Paraaortic lymph node (tissue), 1 donor: ENCODE measurements around a stretch of chr1.

DNA sequence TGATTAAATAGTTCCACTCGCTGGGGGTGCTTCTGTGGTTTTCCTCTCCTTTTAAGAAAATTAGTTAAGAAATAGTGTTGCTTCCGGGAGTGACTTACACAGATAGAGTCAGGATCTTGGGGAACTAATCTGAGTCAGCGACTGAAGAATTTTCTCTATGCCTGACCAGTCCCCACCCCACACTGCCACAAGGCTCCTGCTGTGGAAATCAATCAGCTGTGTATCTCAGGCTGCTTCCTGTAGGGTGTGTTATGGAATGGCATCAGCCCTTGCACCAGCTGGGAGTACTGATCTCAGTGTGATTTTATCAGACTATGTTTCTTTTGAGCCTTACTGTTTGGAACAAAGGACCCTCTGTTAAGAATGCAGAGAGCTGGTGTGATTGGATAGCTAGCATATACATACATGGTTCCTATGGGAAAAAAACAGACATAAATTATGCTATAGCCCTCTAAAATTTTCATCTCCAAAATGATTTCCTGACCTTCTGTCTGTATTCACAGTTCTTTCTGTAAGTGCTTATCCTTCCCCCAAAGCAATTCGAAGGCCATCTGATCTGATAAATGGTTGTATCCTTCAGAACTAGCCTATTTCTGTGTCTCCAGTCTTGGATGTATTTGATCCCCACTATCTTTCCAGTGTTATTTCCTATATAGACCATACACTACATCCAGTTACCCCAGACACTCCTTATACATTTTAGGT, 92.7 kb upstream of the BMP8A start:
- PRO-cap = no peak

- PRO-cap = no peak
Observed at GRCh38 chr1:39432226-39432855, 59.1 kb upstream of the BMP8A start.

- PRO-cap = no peak
Observed at GRCh38 chr1:39440780-39441497, 50.5 kb upstream of the BMP8A start.

DNA sequence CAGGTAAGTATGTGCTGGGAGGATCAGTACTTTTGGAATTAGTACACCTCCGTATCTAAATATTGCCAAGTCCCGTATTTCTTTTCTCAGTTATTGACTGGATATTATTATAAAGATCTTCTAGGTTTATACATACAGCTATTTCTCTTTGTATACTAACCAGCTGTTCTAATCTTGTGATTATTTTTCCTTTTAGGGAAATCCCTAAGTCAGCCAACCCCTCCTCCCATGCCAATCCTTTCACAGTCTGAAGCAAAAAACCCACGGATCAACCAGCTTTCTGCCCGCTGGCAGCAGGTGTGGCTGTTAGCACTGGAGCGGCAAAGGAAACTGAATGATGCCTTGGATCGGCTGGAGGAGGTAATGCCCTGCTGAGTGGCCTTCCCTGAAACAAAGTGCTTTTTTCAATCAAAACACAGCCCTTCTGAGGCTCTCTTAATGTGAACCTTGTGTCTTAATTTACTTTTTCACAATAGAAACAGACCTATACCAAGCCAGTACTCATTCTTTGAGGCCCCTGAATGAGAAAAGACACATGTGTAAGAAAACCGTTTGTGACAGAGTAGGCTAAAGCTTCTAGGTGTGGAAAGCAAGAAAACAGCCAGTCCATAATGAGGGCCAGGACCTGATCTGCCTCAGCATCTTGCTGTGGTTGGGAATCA, 32.4 kb upstream of the BMP8A start:
- PRO-cap = no peak

DNA sequence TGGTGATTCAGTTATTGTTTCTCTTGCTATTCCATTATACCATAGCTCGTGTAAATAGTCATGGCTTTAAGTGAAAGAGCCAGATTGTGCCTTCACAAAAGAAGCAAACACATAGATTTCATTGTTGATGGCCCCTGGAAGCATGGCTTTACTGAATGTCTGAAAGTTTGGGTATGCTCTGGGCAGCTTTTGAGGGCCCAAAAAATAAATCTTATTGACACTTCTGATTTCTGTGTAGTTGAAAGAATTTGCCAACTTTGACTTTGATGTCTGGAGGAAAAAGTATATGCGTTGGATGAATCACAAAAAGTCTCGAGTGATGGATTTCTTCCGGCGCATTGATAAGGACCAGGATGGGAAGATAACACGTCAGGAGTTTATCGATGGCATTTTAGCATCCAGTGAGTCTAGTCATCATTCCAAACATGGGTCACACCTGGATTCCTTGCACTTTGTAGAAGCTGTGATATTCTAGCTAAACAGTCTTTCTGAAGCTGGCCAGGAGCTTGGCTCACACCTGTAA, 31.0 kb upstream of the BMP8A start:
- PRO-cap = no peak

- PRO-cap = no peak
Observed at GRCh38 chr1:39486083-39487183, 5.0 kb upstream of the BMP8A start.

DNA sequence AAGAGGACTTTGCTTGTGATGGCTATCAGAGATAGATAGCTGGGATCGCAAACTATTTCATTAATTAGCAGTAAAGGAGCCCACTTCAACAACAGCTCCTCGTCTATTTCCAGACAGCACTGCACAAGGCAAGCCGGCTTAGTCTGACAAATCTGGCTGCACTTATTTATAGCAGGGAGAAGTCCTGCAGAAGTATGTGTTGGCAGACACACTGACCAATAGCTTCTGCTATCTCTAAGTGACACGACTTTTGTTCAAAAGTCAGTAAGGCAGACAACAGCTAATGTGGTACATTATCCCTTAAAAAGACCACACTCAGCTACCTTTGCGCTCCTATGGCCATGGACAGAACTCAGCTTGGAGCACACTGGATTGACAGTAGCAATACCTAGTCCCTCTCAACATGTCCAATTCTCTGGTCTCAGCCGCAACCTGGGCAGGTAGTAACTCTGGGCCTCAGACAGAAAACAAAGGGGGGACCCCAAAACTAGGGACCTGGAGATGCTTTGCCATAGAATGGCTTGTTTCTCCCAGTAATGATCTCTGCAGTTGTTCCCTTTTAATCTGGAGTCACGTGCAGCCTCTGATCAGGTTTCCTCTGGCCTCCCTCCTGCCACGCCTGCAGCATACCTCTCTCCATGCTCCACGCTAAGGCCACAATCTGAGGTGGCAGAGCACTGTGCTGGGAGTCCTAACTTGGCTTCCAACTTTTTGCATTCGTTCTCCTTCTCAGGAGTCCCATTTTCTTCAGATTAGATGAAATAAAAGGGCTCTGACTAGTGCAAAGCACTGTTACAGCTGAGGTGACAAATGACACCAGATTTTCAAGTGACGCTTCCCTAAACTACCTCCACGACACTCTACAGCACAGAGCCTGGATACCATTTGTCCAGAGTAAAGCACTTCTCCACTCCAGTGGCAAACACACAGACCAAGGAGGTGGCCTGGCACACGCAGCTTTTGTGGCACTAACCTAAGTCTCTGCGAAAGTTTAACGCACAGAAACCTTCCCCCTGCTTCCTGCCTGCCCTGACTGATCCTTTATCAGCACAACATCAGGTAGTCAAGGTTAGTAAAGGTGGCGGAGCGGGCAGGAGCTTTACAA, 2.0 kb downstream of the PABPC4 start:
- PRO-cap = unidirectional peak, plus-strand start at position 1,072 of the sequence

DNA sequence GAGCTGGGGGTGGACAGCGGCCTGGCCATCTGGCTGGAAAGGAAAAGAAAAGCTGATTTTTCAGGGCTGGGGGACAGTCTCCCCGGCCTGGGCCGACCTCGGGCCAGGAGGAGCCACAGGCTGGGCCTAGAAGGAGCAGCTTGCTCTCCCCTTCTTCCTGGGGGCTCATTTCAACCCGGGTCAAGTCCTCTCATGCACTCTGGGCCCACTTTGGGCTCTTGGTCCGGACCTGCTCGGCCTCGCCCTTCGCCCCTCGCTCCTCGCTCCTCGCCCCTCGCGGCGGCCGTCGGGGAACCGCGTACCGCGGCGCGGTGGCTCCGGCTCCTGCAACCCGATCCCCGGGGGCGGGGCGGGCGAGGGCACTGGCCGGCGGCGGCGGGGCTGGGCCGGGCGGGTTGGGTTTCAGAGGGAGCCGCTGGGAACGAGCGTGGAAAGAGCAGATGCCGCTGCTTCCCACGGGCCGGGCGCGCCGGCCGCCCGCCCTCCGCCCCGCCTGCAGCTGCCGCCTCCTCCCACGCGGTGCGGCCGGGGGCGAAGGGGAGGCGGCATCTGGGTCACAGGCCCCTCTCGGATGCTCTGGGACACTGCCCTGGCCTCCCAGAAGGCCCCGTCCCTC, 6.7 kb downstream of the HEYL start:
- PRO-cap = bidirectional peak, plus-strand start at position 439 of the sequence, minus-strand start at position 337 of the sequence

DNA sequence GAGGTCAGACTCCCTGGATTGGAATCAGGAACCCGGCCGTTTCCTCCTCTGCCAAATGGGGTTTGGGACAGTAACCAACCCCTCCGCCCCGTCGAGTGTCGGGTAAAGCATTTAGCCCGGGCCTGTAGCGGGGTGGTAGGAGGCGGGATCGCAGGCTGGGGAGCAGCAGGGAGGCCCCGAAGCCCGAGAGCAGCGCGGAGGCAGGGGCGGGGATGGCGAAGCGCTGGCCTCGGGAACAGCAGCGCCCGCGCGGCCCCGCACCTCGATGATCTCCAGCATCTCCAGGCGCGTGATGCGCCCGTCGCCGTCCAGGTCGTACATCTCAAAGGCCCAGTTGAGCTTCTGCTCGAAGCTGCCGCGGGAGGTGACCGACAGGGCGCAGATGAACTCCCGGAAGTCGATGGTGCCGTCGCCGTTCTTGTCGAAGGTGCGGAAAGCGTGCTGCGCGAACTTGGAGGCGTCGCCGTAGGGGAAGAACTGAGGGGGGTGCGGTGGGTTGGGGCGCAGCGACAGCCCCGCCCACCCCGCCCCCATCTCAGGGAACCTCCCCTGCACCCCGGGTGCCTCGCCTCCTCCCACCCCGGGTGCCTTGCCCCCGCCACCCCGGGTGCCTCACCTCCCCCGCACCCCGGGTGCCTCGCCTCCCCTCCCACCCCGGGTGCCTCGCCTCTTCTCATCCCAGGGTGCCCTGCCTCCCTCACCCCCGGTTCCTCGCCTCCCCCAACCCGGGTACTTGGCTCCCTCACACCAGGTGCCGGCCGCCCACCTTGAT, 7.4 kb downstream of the HPCAL4 start:
- PRO-cap = no peak

DNA sequence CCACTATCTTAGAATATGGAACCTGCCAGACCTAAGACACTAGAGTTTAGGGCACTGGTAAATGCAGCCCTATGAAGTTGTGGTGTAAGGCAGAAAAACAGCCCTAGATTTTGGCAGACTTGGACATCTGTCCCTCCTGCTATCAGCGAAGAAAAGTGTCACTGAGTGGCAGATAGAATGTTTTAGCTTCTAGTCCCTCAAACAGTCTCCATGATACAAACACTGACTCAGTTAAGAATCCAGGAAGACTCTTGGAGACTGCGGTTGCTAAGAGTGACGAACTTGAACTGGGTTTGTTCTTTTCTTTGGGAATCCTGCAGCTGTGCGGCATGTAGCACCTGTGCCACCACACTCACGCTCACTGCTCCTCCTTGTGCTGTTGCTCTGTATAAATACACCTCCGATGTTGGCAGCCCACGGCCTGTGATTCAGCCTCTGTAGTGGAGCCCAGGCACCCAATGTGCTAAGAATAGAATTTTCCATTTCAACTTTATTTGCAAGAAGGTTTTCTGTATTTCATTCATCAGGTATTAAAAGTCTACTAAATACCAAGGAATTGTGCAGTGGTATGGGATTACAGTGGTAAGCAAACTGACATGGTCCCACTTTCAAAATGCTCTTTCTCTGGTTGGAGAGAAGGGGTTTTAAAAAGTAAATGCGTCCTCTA, 5.5 kb upstream of the PPIE start:
- PRO-cap = no peak

- PRO-cap = no peak
Observed at GRCh38 chr1:39770160-39770525, 1.0 kb downstream of the OXCT2 start.

DNA sequence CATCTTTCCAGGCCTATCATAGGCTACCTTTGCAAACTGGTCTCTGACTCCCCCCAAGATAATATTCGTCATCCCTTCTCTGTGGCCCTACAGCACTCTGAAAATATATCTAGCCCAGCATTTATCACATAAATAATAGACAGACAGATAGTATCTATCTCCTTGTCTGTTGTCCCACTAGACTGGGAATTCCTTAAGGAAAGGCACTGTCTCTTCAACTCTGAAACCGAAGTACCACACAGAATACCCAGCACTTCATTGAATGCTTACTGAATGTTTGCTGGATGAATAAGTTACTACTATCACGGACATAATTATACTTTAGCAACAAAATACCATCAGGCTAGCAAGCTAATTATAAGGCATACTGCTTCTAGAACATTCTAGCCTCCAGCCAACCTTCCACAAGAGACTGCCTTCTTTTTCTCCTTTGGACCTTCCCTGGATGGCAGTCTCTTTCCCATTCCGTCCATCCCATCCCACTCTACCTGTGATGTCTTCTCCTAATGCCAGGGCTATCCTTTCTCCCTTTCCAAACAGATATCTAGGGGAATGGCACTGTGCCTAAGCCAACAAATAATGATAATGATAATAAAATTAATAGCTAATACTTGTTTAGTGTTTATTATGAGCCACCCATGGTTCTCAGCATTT, 33.8 kb downstream of the TRIT1 start:
- PRO-cap = no peak

- PRO-cap = no peak
Observed at GRCh38 chr1:39876138-39876552, 7.2 kb downstream of the TRIT1 start.

- PRO-cap = no peak
Observed at GRCh38 chr1:39934022-39934936, 20.7 kb upstream of the MFSD2A start.

GRCh38 chr1:39966158-39966815, 11.3 kb downstream of the MFSD2A start:
- PRO-cap = no peak

DNA sequence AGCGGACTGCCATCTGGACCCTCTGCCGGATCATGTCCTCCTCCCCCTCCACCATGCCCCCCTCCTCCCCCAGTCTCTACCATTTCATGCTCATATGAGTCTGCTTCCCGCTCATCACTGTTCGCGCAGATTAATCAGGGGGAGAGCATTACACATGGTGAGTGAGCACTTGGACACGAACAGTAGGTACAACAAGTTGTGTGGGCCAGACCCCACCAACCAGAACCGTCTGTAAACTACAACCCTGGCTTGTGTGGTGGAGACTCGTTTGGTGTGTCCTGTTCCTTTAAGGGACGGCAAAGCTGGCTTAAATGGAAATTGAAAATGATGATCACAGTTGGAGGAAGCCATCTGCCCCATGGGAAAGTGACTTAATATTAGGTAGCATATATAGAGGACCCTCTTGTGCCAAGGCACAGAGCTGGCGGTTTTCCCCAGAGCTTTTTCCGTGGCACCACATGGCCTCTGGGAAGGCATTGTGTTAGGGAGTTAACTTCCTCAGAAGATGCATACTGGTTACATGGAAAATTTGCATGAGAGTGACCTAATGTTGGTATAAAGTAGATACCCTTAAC, 27.1 kb downstream of the CAP1 start:
- PRO-cap = no peak

GRCh38 chr1:40095786-40096350, 1.2 kb downstream of the PPT1 start:
- PRO-cap = no peak

DNA sequence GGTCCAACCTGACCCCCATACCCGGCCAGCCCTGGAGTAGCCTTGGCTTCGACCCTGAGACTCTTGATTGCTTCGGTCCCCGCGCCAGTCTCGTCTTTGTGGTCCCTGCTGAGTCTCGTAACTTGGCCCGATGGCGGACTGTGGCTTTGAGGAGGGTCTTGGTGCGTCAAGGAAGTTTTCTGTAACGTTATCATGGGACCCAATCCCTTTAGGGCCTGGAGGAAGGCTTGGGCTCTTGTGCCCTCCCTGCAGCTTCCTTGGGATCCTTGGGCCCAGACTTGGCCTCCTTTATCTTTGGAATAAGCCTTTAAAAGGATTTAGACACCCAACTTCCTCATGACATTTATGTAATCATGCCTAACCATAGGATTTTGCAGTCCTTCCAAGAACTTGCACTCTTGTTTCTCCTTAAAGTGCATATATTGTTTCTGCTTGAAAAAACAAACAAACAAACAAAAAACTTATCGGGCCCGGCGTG, 412 bp downstream of the ZMPSTE24 start:
- PRO-cap = no peak

DNA sequence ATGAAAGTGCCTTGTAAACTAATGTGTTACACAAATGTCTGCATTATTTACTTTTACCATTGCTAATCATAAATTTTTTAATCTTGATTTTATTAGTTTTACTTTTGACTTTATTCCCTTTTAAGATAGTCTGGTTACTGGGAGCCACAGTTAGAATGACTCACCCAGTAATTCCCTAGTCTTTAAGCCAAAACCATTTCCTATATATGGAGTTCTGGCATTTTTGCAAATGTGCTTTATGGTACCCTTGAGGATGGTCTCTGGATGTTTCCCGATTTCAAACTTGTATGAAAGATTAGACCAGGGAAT, 6.5 kb downstream of the SMAP2 start:
- PRO-cap = unidirectional peak, minus-strand start at position 157 of the sequence

- PRO-cap = no peak
Observed at GRCh38 chr1:40386864-40387254, 13.3 kb downstream of the SMAP2 start.